Kidney (tissue), 2 donors: ENCODE data around the gene CCDC28A.

DNA sequence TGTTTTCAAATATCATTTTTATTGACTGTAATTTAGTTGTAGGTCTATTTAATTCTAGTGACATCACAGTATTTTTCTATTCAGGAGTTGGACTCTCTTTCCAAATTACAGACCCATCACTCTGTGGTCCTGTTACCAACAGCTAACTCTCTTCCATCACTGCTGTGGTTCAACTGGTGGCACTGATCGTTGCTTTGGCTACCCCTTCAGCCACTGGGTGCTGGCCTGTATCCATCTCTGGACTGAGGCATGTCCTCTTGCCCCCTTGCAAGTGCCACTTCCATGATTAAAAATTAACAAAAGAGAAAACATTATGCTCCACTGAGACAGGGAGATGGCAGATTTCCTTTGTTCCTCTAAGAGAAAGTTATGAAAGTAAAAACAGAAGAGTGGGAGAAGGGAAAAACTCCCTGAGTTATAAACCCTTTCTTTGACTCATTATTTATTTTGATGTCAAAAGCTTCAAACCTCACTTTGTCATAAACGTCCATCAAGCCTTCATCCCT is 49.6 kb upstream of the PBOV1 start:
- PRO-cap, result no peak
- RRBS, result no CpG with 5 or more reads among the region's 2 CpGs

- PRO-cap, result no peak
- RRBS, result no CpG with 5 or more reads among the region's 2 CpGs
These were observed 2.4 kb downstream of the HEBP2 start for GRCh38 chr6:138406458-138406772.

GRCh38 chr6:138439361-138440069 is 35.5 kb downstream of the HEBP2 start:
- PRO-cap, result no peak
- RRBS, result no CpG with 5 or more reads among the region's 7 CpGs

DNA sequence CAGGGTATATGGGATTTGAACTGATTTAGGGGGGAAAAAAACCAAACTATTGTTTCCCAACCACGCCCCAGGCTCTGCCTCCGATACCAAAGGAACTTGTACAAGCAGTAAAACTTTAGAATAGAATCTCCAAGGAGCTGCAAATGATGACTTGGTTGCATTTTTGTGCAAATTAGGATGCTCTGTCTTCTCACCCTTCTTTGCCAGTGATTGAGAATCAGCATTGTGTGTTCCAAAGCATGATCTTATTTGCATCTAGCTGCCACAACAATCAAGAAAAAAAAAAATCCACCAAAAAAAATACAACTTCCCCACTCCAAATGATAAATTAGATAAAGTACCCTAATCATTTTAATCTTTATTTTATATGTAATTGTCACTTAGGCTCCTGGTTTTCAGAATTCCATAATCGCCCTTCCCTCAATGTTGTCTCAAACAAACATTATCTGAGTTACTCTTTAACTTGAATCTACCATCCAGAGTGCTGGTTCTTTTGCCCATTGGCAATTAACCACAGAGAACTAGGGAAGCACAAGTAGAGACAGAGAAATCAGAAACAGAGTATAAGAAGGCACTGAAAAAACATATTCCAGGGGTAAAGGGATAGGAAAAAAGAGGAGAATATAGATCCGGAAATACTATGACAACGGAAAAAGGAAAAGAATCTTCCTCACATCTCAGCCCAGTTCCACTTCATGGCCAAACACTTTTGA is 669 bp upstream of the NHSL1 start:
- PRO-cap, result no peak
- RRBS, result no CpG with 5 or more reads among the region's 5 CpGs

DNA sequence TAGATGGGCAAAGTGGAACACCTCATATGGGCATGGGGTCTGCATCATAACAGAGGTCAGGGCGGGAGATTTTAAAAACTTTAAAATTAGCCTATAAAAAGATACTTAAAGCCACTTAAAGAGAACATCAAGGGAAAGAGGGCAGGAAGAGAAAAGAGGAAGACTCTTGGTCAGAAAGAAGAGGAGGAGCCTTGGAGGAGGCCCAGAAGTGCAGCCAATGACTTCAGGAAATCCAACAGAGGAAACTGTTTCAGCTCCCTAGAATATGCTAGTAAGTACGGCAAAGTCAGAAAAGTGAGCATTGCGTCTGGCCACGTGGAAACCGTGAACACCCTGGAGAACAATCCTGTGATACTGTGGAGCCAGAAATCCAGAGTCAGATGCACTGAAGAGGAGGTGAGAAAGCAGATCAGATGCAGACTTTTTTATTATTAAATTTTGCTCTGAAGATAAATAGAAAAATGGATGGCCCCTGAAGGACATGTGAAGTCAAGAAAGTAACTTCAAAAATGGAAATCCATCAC is 22.5 kb upstream of the NHSL1 start:
- PRO-cap, result no peak
- RRBS, result no CpG with 5 or more reads among the region's 5 CpGs

DNA sequence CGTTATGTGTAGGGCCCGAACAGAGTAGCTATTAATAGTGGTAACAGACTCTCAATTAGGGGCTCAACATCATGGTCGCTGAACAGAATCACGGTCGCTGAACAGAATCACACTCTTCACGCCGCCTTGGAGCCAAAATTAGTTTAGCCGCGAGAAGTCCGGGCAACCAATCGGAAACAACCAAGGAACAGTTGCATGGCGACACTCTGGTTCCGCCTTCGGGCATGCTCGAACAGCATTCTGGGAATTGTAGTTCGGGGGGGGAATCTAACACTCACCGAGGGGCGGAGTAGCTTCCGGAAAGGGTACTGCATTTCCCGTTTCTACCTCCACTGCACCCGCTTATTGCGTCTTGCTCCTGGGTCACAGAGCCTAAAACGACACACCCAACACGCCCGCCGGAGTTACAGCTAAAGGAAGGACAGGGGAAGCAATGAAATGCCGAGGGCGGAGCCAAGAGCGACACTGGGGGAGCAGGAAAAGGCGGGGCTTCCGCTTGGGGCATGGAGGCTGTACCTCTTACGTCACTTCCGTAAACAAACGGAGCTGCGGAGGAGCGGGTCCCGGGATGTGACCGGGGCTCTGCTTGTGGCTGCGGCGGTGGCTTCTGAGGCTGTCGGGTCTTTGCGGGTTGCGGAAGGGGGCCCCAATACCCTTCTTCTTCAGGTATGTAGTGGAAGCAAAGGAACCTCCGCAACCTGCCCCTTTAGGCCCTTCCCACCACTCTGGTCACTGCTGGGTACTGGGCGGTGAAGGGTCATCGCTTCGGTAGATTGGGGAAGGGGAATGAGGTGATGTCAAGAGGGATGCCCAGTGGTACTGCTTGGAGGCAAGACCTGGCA is at the start of gene CCDC28A:
TSS of gene CCDC28A (plus strand) at position 533 of the 842 bp plus-strand sequence.
- PRO-cap, result bidirectional peak, plus-strand start at position 539 of the sequence, minus-strand start at position 467 of the sequence
- RRBS, result under 1% methylated on average over 9 of the region's 47 CpGs

DNA sequence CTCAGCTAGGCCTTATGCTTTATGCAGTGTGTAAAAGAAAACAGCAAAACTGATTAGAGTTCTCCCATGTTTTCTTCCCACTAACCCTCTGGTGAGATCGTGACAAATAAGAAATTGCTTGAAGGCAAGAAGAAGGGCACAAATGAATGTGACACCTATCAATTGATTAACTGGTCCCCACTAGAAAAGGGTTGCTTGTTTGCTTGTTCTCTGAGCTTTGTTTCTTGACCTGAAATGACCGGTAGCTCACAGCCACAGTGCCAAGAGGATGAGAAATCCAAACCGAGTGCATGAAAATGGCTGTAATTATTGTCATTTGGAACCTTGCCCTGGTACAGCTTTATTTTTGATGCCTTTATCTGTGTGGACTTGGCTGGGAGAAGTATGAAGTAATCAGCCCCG is 48.1 kb downstream of the ECT2L start:
- PRO-cap, result no peak
- RRBS, result no CpG with 5 or more reads among the region's 4 CpGs

DNA sequence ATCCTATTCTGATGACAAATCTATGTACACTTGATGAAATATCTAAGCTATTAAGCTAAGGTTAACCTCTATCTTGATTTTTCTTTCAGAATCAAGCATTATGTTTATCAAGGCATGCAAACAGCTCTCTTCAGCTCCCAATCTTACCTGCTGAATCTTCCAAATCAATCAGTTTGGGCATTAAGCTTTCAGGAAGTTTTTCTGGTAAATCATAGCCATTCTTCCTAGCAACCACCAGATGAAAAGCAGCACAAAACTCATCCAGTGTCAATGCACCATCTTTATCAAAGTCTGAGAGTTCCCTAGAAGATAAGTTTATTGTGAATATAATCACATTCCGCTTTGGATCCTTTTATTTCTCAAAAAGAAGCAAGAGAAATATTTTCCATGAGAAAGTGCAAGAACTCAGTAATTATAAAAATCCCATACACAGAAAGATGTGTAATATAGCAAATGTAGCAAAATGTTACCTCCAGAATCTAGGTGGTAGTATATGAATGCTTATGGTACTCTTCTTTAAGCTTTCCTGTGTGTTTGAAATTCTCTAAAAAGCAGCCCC is 46.8 kb downstream of the REPS1 start:
- PRO-cap, result no peak
- RRBS, result no CpG with 5 or more reads among the region's 1 CpG

DNA sequence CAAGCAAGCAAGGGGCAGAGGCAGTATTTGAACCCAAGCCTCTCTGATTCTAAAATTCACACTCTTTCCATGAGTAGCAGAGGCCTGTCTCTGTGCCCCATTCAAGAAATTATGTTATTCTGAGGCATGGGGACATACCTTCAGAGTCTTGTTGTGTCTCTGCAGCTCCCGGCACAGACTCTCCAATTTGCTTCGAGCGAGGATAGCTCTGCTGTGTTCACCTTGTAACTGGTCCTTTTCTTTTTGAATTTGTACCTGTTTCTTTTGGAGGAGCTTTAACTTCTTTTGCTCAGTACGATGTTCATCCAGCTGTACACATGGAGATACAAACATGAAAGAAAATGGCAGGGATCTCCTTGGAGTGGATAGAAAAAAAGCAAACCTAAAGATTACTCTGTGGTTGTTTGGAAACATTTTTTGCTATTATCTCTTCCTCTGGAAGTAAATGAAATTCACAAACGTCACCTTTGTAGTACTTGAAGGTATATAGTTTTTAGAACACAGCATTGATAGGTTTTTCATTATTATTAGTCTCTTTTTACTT is 21.4 kb downstream of the TXLNB start:
- PRO-cap, result no peak
- RRBS, result no CpG with 5 or more reads among the region's 5 CpGs

GRCh38 chr6:139442112-139442499 is 67.7 kb upstream of the CITED2 start:
- PRO-cap, result no peak
- RRBS, result no CpG with 5 or more reads among the region's 3 CpGs

DNA sequence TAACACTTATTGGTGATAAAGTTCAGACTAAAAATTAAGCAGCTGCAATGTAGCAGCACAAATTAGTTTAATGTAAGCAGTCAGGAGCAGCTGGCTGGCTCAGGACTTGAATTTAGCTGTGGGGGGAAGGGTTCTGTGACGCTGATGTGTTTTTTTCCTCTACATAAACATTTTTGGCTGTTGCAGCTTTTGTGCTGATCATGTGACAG is 100.3 kb upstream of the CITED2 start:
- PRO-cap, result no peak
- RRBS, result no CpG with 5 or more reads among the region's 1 CpG

GRCh38 chr6:139833516-139834150 is 459.2 kb upstream of the CITED2 start:
- PRO-cap, result no peak
- RRBS, result no CpG with 5 or more reads among the region's 4 CpGs

DNA sequence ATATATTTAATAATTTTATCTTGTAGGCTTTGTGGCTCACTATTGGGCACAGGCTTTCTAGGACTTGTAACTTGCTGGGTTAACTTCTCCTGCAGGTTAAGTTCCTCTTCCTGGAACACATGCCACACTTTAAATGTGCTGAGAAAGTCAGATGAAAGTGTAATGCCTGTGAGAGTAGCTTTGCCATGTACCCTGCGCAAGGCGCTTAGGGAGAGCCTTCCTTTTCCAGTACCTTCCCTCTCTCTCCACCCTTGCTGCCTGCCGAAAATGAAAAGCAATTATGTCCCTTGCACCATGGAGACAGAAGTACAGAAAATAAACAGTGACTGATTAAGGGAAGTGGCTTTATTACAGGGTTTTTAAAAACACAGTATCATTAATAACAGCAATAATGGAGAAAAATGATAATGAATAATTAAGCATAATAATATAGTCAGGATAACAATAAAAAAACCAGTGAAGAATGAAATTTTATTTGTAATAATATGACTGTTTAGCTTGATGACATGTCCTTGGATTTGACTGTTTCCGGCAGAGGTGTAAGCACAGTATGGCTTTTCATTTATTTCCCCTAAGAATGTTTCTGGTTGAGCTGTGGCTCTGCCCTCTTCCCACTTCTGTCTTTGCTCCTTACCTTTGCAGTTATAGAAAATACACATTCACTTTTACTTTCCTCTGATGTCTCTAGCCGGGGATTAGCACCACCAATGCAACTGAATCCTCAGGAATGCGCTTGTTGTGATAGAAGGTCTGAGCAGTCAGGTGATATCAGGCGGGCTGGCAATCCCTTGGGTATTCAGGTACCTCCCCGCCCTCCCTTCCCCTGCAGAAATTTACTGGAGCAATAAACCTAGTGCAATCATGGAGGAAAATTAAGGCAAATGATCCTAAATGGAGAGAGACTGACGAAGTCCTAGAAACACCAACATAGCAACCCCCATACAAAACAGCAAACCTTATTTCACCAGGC is 472.4 kb upstream of the CITED2 start:
- PRO-cap, result unidirectional peak, minus-strand start at position 245 of the sequence
- RRBS, result no CpG with 5 or more reads among the region's 9 CpGs

DNA sequence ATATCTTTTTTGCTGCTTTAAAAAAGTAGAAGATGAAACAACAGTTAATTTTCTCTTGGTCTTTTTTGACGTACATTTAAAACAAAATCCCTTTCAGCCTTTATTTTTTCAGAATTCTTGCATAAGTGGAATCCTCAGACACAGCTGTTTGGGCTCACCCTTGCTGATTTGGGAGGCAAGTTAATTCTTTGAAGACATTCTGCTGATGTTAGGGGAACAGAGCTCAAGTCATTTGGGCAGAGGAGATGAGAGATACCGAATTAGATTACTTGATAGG is 567.8 kb upstream of the CITED2 start:
- PRO-cap, result unidirectional peak, plus-strand start at position 197 of the sequence
- RRBS, result no CpG with 5 or more reads among the region's 2 CpGs

DNA sequence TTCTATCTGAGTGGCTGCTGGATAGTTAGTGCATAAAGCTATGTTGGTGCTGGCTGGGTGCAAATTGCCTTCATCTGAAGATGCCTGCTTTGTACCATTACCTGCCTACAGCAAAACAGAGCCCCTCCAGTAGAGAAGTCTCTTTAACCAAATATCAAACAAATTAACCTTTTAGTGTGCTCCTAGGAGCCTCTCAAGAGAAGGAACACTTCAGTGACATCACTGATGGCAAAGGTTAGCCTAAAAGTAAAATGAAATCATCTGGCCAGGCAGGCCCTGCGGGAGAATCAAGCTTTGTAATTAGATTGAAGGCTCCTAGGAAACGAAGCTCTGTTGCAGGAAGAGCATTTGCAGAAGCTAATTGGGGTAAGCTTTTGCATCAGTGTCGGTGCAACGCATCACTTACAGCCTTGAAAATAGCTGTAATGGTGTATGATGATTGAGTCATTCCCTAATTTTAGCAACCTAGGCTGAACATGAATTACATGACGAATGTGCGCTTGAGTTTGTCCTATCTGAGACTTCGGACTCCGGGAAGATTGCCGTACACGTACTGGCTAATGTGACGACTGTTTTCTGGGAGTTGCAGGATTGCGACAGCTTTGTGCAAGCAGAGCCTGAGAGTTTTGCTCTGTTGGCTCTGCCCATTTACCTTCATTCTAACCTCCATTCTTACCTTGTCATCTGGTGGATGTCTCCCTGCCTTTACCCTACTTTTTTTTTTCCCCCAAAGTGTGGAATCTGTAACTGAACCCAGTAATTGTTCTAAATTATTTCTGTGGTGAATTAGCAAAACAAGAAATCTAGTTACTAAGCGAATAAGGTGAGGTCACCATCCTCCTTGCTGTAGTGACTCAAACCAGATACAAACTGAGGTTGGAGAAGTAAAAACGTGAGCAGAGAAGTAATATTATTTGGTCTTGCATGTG is 675.8 kb upstream of the CITED2 start:
- PRO-cap, result no peak
- RRBS, result no CpG with 5 or more reads among the region's 14 CpGs

DNA sequence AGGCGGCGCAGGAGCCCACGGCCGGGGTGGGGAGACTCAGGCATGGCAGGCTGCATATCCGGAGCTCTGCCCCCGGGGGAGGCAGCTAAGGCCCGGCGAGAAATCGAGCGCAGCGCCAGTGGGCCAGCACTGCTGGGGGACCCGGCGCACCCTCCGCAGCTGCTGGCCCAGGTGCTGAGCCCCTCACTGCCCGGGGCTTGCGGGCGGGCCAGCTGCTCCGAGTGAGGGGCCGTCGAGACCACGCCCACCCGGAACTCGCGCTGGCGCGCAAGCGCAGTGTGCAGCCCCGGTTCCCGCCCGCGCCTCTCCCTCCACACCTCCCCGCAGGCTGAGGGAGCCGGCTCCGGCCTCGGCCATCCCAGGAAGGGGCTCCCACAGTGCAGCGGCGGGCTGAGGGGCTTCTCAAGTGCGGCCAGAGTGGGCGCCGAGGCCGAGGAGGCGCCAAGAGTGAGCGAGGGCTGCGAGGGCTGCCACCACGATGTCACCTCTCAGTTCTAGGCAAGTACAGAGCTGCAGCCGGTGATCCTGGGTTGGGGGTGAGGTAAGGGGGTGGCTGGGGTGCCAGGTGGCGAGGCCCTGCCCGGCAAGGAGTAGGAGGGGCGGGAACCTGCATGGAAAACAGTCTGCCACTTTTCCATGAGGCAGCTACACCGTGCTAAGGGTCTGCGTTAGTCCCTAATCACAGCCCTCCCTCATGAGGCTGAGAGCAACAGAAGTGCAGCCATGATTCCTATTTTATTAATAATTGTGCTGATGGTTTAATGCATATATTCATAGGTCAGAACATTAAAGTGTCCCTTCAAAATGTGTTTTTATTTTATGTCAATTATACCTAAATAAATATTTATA is 774.0 kb upstream of the CITED2 start:
- PRO-cap, result no peak
- RRBS, result 97% methylated on average over 11 of the region's 51 CpGs

DNA sequence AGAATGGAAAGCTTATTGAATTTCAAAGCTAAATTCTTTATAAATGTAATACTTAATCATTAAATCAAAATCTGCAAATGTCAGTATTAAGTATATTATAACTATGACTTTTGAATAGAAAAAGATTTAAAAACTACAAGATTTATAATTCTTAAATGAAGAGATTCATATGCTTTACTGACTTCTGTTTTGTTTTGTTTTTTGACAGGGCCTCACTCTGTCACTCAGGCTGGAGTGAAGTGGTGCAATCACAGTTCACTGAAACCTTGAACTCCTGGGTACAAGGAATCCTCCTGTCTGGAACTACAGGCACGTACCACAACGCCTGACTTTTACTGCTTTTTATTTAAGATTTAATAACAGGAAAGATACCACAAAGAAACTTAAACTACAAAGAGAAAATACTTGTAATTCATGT is 940.2 kb upstream of the CITED2 start:
- PRO-cap, result no peak
- RRBS, result no CpG with 5 or more reads among the region's 2 CpGs

DNA sequence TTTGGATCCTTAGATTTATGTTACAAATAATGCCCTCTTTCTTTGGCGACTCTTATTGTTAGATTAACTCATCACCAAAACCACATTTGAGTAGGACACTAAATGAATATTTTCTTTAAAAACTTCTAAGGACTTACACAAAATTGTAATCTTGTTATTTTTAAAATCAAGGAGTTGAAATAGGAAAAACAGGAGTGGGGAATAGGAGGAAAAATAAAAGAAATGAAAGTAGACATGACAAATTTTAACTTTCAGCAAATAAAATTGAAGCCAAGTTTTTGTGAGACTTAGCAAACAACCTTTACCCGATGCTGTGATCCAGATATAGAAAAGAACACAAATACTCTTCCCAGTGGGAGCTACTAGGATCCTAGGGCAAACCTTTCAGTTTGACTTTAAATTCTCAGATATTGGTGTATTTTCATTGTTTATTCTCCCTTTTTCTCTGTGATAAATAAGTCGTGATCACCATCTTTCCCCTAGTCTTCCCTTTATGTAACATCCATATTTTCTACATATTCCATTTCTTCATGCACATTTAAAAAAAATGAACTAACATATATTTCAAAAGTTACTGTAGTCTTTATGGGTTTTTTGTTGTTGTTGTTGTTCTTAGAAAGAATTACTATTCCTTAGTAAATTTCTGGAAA is 968.7 kb upstream of the CITED2 start:
- PRO-cap, result no peak
- RRBS, result no CpG with 5 or more reads among the region's 3 CpGs

GRCh38 chr6:140858326-140859143 is 1274.2 kb upstream of the GJE1 start:
- PRO-cap, result no peak
- RRBS, result no CpG with 5 or more reads among the region's 15 CpGs

DNA sequence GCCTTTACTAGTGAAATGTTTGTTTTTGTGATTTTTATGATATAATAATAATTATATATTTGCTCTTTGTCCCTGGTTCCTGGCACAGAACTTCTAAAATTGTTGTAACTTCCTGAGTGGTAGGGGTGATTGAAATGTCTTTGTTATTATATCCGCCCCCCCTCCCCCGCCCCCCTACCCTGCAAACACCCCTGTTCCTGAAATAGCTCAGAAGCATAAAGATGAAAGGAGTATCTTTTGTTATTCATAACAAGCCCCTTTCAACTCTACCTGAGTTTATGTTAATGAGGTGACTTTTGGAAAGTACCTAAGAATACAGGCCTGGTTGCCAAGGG is 979.3 kb upstream of the GJE1 start:
- PRO-cap, result no peak
- RRBS, result no CpG with 5 or more reads among the region's 2 CpGs